Occipital lobe (tissue), 2 donors: ENCODE results near the gene TMEM215.

- RAMPAGE, long total RNA, result no peak
Measured at GRCh38 chr9:22005050-22006206, 3.7 kb downstream of the CDKN2B start.

DNA sequence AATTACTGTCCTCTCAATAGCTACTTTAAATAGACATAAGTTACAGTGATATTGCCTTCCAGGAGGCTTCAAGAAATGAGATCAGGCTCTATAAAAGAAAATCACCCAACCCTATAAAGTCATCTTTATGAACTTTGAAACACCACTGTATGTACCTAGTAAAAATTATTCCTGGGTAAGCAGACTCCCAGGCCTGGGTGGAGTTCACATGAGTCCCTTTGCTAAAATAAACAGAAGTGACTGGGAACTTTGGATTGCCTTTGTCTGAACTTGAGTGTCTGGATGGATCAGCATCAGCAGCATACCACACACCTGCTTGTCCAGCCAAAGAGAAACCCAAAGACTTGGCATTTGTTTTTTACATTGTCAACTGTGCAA is 79.5 kb upstream of the CDKN2B start:
- RAMPAGE, long total RNA, result no peak

GRCh38 chr9:22124699-22125053 is 115.6 kb upstream of the CDKN2B start:
- RAMPAGE, long total RNA, result no peak

DNA sequence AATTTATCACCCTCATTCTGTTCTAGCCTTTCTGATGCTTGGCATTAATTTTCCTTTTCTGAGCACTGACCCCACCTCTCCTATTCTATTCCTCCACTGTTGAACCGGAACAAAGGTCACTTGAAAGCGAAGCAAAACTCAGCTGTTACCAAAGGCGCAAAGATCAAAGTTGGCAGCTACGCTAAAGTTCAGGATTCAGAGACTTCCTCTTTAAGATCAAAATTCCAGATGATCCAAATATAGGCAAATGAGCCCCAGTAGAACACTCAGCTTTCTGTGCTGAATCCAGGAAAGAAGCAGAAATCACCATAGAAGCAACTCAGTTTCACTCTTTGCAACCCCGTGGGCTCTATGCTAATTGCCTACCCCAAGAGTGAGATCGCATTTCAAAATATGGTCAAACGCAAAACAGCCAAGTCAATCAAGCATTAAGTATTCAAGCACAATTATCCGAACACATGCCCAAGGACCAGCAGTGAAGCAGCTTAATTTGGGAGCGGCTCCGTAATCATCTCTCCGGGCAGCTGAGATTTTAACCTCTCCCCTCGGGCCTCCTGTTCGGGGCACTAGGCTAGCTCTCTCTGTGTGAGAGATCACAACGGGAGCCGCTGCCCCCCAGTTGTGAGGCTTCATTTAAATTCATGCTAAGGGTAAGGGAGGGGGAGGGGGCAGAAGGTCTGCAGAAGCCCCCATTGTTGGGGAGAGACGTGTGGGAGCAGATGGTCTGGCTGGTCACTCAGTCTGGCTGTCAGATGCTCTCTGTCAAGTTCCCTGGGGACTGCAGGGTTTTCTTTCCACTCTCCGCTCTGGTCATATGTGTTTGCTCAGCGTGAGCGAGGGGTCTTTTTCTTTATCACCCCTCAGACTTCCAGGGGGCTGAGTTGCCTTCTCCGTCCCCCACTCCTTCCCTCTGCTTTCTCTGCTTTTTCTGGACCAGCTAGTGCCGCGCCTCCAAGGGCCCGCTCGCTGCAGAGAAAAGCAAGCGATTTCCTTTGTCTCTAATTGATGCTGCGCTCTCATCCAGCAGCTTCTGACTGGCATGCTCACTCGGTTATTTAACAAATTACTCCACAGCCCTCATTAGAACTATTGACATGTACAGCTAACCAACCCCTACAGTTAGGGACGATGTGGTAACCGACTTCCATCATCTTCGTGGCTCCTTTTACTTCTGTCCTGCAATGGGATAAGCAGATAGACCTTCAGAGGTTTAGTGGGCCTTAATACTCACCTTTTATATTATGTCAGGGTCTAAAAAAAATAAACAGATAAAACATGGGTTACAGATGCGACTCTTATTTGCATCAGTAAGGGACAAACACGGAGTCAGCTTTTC is 288.3 kb downstream of the ELAVL2 start:
- RAMPAGE, long total RNA, result no peak

DNA sequence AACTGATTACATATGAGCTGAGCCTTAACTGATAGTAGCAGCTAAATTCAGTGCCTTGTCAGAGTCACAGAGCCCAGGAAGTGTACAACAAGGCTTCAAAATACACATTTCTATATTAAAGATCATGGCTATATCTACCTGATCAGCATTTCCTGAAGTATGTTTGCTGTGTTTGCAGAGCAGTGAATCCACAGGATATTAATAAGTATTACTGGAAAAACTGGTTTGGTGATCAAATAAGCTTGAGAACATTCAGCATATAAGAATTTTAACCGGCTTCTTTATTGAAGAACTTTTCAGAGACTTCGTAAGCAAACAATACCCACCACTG is 227.1 kb downstream of the ELAVL2 start:
- RAMPAGE, long total RNA, result no peak

- RAMPAGE, long total RNA, result no peak
Measured at GRCh38 chr9:26926369-26926725, 20.7 kb downstream of the PLAA start.

DNA sequence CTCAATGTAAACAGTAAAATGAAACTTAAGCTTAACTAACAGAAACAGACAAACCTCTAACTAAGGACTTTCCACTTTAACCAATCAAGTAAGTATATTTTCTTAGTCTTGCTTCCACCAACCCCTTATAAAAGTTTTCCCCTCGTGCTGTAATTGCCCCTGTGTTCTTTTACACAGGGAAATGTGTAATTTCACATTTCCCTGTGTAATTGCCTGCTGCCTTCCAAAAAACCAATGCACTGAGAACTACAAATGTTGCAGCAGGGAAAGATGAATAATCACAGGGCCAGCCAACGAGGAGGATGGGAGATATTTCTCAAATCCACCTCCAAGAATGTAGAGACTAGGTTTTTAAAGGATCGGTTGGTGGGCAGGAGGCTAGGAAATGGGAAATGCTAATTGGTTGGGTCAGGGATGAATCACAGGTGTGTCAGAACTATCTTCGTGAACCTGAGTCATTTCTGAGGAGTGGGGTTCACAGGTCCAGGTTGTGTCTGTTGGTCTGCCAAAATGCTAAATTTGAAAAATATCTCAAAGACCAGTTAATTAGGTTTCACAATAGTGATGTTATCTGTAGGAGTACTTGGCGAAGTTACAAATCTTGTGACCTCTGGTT is 2.4 kb upstream of the PLAA start:
- RAMPAGE, long total RNA, result no peak

- RAMPAGE, long total RNA, result no peak
Measured at GRCh38 chr9:26975520-26976802, 19.7 kb downstream of the IFT74 start.

DNA sequence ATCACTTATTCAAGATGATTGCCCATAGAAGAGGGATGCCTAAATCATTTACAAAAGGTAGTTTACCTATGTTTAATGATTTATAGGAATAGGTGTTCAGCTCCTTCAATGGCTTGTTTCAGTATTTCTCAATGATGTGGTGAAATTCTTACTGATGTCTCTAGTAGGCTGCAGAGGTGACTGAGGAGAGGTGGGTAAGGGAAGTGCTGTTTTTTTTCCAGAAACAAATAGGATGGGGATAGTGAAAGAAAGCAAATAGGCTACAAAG is 1.7 kb downstream of the LRRC19 start:
- RAMPAGE, long total RNA, result no peak

DNA sequence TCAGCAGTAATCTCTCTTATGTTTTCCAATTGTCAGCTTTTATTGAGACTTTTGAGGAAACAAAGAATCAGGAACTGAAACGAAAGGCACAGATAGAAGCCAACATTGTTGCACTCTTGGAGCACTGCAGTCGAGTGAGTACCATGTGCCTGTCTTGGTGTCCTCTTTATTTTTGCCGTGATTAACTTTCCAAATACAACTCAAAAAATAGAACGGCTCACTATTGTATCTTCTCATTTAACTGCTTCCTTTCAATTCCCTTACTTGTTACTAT is 41.7 kb upstream of the LRRC19 start:
- RAMPAGE, long total RNA, result no peak

- RAMPAGE, long total RNA, result no peak
Measured at GRCh38 chr9:27533495-27534513, 4.2 kb upstream of the MOB3B start.

DNA sequence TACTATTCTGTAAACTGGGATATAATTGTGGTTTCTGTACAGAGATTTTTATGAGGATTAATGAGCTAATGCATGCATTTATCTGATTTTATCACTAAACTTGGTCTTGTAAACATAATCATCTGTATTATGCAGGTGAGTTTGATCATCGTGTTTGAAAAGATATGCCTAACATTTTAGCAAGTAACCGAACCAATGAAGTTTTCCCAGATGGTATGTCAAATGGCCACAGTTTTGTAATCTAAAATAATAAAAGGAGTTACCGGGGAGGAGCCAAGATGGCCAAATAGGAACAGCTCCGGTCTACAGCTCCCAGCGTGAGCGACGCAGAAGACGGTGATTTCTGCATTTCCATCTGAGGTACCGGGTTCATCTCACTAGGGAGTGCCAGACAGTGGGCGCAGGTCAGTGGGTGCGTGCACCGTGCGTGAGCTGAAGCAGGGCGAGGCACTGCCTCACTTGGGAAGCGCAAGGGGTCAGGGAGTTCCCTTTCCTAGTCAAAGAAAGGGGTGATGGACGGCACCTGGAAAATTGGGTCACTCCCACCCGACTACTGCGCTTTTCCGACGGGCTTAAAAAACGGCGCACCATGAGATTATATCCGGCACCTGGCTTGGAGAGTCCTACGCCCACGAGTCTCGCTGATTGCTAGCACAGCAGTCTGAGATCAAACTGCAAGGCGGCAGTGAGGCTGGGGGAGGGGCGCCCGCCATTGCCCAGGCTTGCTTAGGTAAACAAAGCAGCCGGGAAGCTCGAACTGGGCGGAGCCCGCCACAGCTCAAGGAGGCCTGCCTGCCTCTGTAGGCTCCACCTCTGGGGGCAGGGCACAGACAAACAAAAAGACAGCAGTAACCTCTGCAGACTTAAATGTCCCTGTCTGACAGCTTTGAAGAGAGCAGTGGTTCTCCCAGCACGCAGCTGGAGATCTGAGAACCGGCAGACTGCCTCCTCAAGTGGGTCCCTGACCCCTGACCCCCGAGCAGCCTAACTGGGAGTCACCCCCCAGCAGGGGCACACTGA is 117.3 kb upstream of the C9orf72 start:
- RAMPAGE, long total RNA, result no peak

- RAMPAGE, long total RNA, result no peak
Measured at GRCh38 chr9:30301207-30302016, 1088.0 kb upstream of the LINGO2 start.

DNA sequence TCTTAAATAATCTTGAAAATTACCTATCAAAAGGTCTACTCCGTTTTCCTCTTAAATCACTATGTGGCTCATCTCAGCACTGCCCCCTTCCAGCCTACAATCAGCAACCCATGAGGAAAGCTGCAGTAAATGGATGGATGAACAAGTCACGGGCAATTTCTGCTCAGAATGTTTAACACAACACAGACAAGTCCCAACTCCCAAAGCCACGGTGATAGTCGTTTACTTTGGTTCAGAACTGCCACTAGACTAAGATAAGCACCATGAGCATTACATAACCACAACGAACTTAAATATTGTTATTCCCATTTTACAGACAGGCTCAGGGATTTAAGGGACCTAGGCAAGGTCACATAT is 2.0 kb upstream of the SMIM27 start:
- RAMPAGE, long total RNA, result no peak

DNA sequence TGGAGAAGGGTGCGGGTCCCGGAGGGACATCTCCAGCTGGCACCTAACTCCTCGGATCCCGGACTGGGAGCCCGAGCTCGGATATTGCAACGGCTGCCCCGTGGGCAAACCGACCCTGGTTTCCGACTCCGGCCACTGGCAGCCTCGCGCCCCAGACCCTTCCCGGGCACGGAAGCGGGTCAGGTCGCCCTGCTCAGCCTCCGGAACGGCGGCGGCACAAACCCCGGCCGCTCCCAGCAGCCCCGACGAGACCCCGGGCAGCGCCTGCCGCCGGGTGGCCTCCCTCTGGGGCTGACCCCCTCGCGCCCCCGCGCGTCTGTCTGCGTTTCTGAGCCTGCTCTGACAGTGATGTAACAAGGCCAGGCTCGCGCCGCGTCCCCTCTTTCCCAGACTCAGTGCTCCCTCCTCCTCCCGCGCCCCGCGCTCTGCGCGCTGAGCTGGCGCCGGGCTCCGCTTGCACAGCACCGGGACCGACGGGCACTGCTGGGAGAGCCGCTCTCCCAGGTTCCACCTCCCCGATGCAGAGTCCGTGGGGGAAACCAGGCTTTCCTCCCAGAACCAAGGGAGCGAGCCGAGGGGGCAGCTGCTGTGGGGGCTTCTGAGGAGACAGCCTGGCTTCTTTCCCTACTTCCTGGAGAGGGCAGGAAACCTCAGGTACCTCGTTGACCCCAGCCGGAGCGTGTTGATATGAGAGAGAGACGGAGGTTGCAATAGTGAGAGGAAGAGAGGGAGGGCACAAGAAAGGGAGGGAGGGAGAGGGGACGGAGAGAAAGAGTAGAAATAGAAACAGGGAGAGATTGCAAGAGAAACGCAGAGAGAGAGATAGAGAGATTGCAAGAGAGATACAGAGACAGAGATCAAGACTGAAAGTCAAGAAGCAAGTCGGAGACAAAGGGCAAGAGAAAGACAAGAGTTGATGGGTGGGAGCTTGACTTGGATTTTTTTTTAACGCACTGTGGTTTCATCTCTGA is at the start of gene TMEM215:
TMEM215 (plus strand) TSS at position 389 of the 971 bp plus-strand sequence.
- RAMPAGE, long total RNA, result no peak

- RAMPAGE, long total RNA, result no peak
Measured at GRCh38 chr9:33026446-33026742, 1.3 kb downstream of the DNAJA1 start.

GRCh38 chr9:33043322-33044040 is 18.4 kb downstream of the DNAJA1 start:
- RAMPAGE, long total RNA, result no peak

GRCh38 chr9:33120249-33120860 is 43.9 kb upstream of the SMU1 start:
- RAMPAGE, long total RNA, result no peak

DNA sequence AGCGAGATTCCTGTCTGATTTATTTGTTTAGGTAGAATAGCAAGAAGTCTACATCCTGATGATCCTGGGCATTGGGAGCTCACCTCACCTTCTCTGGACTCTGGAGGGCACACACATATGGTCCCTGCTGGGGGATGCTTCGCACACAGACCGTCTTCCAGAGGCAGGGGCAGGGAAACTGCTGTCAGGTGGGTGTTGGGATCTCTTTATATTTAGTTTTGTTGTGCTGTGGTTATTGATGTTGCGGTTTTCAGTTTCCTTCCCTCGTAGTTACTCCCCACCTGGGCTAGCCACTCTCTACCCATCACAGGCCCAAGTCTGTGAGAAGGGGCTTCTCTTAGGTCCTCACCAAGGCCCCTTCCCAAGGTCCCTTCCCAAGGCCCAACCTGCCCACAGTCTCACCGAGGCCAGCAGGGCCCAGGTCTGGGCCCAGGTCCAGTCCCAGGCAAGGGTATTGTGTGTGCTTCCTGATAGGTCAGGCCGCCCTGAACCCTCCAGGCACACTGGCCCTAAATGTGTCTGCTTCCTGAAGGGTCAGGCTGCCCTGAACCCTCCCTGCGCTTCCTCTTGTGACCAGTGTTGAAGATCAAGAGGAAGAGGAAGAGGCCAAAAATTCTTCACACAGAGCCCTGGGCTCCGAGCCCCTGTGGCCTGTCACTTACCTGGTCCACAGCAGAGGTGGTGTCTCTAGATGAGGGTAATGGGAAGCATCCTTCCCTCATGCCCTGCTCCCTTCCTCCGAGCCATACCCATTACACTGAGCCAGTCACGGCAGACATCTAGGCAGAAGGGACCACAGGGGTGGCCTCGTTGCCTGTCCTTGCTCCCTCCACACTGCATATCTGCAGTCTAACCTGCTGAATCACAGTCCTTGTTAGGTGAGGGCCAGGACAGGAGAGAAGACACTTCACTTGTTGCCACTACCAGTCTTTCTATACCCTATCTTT is 18.8 kb upstream of the SPINK4 start:
- RAMPAGE, long total RNA, result no peak

GRCh38 chr9:33233667-33234506 is 6.1 kb upstream of the SPINK4 start:
- RAMPAGE, long total RNA, result no peak